SJSA1 (cell line): ENCODE data around the gene C5.

DNA sequence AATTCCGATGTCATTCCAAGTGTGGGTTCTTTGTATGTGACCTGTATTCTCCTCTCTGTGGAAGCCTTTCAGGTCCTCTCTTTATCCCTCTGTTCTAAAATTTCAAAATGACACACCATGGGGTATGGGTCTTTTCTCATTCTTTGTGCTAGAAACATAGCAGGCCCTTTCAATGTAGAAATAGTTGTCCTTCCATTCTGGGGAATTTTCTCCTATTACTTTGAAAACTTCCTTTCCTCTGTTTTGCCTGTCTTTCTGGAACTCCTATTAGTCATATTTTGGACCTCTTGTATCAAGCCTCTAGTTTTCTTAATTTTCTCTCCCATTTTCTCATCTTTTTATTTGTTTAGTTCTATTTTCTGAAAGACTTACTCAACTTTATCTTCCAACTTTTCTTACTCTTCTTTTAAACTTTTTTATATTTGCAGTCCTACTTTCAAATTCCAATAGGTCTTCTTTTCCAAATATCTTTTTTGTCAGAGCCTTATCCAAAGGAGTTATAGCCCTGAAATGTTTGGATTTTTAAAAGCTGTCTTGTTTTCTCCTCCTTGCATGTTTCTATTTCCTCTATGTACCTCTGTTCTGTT, 90.7 kb downstream of the CDK5RAP2 start:
- RAMPAGE, long total RNA = no peak

GRCh38 chr9:120491203-120491667, 88.7 kb downstream of the CDK5RAP2 start:
- RAMPAGE, long total RNA = no peak

- RAMPAGE, long total RNA = no peak
Measured at GRCh38 chr9:120538820-120539227, 41.1 kb downstream of the CDK5RAP2 start.

DNA sequence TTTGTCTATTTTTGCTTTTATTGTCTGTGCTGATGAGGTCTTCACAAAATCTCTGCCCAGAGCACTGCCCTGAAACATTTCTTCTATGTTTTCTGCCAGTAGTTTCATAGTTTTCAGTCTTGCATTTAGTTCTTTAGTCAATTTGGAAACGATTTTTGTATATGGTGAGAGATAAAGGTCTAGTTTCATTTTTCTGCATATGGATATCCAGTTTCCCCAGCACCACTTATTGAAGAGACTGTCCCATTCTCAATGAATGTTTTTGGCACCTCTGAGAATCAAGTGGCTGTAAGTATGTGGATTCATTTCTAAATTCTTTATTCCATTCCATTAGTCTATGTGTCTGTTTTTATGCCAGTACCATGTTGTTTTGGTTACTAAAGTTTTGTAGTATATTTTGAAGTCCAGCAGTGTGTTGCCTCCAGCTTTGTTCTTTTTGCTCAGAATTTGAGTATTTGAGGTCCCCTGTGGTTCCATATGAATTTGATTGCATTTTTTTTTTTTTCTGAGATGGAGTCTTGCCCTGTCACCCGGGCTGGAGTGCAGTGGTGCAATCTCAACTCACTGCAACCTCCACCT, 51.1 kb upstream of the CDK5RAP2 start:
- RAMPAGE, long total RNA = no peak

- RAMPAGE, long total RNA = no peak
Measured at GRCh38 chr9:120710073-120710762, 4.1 kb downstream of the MEGF9 start.

- RAMPAGE, long total RNA = no peak
Measured at GRCh38 chr9:120713802-120714140, 499 bp downstream of the MEGF9 start.

DNA sequence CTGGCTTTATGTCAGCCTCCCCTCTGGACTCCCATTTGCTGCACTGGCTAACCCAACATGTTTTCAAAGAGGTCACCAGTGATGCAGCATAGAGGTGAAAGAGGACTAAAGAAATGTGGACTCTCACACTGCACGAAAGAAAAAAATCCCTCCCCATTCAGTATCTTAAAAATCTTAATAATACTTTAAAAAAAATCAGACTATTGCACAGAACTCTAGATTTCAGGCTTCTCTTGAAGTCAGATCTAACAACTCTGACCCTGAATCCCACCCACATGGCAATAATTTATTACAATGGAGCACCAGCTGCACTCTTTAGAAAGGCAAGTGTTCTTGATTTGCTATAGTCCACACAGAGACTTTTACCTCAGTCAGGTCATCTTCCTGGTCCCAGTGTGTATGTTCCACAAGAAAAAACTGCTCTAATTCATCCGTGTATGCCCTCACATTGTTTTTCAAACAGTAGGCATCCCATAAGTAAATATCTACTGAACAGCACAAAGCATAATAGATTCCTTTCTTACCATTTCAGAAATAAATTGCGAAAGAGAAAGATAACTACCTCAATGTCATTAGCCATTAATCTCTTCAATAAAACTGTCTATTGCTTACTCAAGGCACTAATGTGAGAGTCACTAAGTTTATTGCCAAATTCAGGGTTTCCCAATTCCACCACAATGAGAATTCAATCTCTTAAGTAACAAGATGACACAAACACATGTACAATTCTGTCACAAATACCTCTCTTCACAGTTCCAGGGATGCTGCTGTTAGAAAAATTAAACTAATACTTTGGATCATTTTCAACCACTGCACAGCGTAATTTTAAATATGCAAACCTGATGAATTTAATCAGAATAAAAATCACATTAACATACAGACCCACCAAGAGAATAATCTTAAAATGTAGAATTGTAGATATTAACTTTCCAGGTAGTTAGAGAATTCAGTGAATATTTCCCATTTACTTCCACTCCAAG, 9.6 kb downstream of the FBXW2 start:
- RAMPAGE, long total RNA = no peak

DNA sequence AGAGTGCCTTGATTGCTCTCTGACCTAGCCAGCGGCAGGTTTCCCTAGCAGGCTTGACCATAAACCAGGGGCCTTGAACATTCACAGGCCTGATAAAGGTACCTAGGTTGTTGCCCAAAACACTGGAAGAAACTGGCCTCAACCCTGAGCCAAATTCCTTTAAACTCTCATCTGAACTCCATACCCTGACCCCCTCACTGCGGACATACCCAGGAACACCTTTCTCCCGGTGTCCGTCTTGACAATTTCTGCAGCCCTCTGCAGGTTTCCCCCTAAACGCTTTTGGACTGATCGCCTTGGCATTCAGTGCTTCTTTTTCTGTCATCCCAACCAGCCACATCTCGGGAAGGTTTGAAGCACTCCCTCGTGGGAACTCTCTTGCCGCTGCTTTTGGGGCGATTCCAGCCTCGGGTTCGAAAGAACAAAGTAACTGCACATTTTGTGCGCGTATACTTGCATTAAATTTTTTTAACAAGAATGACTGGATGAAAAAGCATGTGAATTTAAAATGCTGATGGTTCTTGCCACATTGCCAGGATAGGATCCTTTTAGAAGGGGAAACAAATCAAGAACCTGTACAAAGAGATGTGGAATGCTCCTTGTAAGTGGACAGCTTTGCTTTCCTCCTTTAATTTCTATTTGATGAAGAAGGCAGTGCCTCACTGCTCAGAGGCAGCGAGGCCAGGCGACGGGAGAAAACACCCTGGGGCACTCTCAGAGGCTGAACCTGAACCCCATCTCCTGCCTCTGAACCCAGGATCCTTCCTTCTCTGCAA, 694 bp downstream of the PSMD5 start:
- RAMPAGE, long total RNA = no peak

DNA sequence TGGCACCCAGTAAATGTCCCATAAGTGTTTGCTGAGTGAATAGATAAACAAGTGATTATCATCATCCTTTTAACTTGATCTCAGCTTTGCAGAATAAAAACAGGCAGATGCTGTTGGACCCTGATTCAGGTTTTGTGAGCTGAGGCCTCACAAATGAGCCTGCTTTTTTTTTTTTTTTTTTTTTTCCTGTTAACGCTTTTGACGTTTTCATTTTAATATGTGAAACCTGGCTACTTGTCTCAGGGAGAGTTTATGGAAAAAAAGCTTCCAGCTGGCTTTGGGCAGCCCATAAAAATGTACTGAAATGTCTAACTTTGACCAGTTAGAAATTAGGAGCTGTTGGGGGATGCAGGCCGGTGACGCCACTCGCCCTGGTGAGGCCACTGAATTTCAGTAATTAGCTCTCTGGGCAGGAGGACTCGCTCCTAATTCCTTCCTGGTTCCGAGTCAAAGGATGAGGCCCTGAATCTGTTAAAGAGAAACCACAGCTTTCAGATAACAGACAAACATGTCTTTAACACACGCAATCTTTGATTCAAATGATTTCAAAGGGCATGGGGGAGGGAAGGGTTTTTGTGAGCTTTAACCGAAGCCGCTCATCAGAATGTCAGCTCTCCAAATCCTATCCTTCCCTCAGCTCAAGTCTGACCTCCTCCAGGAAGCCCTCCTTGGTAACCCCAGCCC, 13.3 kb upstream of the PHF19 start:
- RAMPAGE, long total RNA = no peak

- RAMPAGE, long total RNA = no peak
Measured at GRCh38 chr9:120894320-120895206, 17.6 kb upstream of the PHF19 start.

DNA sequence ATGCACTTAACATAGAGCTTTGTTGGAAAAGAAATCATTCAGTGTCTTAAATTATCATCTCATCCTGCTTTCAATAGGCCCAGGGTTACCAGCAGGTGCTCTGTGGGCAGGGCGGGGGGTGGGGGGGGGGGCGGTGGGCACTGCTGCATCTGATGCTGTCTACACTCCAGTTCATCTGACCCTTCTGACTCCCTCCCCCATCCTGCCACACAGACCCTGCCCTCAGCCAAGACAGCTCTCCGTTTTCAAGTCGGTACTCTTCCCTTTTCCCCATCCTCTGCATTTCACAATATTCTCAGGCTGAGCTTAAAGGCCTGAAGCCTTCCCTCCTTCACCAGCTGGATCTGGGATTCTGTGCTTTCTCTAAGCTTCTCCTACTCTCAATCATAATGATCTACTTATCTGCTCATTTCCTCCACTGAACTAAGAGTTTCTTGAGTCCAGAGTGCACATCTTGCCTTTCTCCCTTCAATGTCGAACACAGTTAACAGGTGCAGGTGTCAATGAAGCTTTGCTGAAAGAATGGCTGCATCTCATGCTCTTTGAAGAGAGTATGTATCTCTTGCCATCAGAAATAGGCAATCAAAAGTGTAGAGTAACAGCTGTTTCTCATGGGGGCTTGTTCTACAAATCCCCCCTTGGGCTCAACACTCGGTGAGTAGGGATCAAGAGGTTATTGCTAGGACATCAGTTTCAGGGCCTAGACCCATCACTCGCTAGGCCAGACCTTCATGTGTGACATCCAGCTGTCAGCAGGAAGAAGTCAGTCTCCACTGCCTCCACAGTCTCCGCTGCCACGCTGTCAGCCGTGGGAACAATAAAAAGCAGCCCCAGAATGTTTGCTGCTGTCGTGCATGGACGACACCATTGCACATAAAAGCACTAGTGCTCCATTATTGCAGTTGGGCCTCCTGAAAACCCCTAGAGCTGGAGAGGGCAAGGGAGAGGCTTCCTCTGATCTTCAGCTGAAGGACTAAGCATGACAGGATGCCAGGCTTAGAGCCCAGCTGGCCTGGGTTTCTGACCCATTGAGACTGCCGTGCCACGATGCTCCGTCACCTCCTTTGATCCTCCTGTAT, 23.9 kb downstream of the TRAF1 start:
- RAMPAGE, long total RNA = no peak

GRCh38 chr9:120927423-120927818, 825 bp upstream of the TRAF1 start:
- RAMPAGE, long total RNA = no peak

DNA sequence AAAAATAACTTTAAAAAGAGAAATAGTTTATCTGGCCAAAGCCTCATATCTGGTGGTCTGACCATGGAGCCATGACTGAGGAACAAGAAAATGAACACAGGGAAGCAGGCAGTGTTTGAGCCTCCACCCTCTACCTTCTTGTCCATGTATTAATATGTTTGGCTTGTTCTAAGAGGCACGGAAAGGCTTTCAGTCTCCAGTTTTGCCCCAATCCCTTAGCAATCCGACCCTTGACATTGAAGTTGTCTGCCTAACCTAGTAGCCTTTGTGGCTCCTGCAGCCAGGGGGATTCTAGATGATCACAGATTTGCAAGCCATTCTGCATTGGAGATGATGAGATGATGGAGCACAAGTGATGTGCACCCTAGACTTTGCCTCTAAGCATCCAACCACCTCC, 5.4 kb upstream of the TRAF1 start:
- RAMPAGE, long total RNA = no peak

DNA sequence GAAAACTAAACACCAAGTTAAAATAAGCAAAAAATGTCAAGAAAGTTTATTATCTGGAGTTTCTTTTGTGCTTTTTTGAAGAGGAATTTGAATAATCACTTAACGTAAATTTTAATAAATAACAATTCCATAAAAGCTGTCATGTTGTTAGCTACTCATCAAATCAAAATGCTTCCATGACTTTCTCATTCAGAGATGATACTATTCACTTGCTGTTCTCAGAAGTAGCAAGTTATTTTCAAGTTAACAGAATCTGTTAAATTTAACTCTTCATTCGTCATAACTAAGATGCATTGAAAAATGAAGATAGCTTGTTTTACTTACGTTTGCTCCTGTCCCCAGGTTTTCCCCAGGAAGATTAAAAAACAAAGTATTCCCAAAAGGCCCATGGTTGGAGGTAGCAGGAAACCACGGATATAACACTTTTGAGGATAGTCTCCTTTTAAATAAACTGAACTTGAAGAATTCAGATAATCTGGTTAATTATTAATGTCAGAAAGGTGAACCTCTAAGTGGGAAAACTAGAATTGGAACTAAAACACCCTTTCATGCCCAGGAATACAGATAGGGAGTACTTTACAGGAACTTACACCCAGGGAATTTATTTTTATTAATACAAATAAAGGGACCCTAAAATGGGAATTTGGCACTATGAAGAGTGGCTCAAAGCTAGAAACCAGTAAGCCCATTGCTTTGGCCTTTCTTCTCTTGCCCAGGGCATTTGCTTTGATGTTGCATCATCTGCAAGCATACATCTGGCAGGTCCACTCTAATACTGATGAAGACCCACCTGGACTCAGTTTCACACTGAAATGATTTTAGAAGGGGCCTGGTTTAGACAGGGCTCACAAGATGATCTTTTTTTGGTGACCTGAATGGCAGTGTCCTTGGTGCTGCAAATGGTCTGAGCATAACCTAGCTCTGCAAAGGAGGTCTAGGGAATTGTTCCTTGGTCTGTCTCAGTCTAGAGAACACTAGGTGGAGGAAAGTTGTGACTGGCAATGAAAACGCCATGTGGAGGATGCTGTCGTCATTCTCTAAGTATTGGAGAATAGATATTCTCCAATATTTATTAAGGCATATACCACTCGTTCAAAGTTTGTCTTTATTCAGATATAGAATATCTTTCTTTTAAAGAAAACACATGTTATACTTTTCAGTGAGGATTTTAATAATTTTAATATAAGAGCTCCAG, at the start of gene C5:
C5 (minus strand) TSS at position 418 of the 1,195 bp plus-strand sequence.
- RAMPAGE, long total RNA = no peak

DNA sequence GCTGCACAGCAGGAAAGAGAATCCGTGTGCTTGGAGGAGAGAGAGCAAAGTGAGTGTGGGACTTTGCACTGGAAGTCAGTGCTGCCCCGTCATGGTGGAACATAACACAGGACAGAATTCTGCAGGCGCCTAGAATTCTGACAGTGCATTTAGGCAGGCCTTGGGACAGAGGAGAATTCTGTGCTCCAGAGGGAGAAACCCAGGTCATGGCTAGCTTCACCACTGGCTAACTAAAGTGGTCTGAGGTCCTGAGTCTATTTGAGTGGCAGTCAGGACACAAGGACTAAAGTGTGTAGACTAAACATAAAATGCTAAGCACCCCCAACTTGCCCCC, 3.6 kb upstream of the C5 start:
- RAMPAGE, long total RNA = no peak

DNA sequence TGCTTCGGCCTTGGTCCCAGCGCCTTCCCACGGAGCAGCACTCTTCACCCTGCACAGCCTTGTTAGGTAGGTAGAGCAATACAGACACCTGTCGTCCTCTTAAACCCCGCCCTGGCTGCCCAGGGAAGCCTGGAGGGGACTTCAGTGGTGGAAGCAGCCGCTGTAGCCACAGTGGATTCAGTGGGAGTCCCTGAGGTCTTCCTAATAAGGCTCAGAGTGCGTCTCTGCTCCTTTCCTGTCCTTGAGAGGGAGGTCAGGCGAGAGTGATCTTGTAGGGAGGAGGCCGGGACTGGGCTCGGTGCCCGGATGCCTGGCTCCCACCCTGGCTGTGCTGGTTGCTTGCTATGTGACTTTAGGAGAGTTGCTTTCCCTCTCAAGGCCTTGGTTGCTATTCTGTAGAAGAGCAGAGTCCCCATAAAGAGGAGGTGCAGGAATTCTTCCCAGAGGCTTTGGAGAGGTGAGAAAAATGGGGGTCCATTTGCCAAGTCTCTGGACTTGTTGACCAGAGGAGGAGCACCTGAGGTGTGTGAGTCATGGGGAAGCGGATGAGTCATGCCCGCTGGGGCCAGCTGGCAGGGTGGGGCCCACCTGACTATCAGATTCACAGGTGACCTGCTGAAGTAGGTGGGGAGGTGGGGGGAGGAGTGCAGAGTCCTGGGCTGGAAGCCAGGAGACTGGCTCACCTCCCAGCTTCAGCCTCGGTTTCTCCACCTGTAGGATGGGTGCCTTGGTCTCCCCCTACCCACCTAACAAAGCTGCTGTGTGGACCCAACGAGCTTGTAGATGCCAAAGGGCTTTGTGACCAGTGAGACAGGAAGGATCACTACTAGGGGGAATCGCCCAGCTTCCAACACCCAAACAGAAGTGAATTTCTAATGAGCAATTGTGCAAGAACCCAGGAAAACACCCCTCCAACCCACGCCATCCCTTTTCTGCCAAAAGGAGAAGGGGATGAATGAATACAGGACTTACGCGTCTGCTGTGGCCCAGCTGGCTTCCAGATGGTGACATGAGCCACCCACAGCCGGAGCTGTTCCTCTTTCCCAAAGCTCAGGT, 13.9 kb downstream of the GSN start:
- RAMPAGE, long total RNA = no peak

DNA sequence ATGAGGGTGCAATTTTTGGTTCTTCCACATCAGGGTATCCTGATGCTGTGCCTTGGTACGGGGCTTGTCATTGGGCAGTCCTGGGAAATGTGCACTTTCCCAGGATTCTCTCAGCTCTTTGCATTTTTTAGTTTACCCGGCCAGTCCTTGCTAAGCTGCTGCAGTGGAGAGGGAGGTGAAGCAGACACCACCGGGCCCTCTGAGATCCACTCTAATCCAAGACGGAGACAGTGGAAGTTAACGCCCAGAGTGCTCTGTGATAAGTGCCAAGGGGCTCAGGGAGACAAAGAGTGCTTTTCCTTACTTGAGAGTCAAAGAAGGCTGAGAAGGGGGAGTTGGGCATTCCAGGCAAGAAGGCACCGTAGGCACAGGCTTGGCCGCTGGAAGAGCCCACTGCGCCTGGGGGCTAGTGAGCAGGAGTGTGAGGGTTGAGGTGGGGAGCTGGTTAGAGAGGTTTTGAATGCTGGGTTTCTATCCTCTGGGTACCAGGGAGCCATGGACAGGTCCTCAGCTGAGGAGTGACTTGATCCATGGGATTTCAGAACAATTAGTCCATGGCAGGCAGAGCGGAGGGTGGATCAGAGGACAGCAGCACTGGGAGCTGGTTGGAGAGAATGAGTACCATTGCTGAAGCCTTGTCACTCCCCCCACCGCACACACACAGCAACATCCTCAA, 16.4 kb downstream of the GSN start:
- RAMPAGE, long total RNA = no peak

- RAMPAGE, long total RNA = no peak
Measured at GRCh38 chr9:121288811-121289857, 21.2 kb downstream of the GSN start.

GRCh38 chr9:121309521-121310226, 41.7 kb downstream of the GSN start:
- RAMPAGE, long total RNA = no peak

GRCh38 chr9:121341088-121341597, 28.9 kb downstream of the STOM start:
- RAMPAGE, long total RNA = no peak